ENCODE measurements around the genes SDF4 and C1QTNF12.

DNA sequence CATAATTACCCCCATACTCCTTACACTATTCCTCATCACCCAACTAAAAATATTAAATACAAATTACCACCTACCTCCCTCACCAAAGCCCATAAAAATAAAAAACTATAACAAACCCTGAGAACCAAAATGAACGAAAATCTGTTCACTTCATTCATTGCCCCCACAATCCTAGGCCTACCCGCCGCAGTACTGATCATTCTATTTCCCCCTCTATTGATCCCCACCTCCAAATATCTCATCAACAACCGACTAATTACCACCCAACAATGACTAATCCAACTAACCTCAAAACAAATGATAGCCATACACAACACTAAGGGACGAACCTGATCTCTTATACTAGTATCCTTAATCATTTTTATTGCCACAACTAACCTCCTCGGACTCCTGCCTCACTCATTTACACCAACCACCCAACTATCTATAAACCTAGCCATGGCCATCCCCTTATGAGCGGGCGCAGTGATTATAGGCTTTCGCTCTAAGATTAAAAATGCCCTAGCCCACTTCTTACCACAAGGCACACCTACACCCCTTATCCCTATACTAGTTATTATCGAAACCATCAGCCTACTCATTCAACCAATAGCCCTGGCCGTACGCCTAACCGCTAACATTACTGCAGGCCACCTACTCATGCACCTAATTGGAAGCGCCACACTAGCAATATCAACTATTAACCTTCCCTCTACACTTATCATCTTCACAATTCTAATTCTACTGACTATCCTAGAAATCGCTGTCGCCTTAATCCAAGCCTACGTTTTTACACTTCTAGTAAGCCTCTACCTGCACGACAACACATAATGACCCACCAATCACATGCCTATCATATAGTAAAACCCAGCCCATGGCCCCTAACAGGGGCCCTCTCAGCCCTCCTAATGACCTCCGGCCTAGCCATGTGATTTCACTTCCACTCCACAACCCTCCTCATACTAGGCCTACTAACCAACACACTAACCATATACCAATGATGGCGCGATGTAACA is 52.6 kb downstream of the OR4F16 start:
- PRO-cap, 2 experiments, result no peak in any of the 2 experiments

- PRO-cap, 2 experiments, result no peak in any of the 2 experiments
These were observed 102.2 kb upstream of the OR4F16 start for GRCh38 chr1:788485-789269.

- PRO-cap, 2 experiments, result no peak in any of the 2 experiments
These were observed 100.5 kb upstream of the SAMD11 start for GRCh38 chr1:822918-823973.

GRCh38 chr1:833835-834409 is 89.8 kb upstream of the SAMD11 start:
- PRO-cap, 2 experiments, result no peak in any of the 2 experiments

GRCh38 chr1:904986-905676 is 18.6 kb upstream of the SAMD11 start:
- PRO-cap, 2 experiments, result no peak in any of the 2 experiments

DNA sequence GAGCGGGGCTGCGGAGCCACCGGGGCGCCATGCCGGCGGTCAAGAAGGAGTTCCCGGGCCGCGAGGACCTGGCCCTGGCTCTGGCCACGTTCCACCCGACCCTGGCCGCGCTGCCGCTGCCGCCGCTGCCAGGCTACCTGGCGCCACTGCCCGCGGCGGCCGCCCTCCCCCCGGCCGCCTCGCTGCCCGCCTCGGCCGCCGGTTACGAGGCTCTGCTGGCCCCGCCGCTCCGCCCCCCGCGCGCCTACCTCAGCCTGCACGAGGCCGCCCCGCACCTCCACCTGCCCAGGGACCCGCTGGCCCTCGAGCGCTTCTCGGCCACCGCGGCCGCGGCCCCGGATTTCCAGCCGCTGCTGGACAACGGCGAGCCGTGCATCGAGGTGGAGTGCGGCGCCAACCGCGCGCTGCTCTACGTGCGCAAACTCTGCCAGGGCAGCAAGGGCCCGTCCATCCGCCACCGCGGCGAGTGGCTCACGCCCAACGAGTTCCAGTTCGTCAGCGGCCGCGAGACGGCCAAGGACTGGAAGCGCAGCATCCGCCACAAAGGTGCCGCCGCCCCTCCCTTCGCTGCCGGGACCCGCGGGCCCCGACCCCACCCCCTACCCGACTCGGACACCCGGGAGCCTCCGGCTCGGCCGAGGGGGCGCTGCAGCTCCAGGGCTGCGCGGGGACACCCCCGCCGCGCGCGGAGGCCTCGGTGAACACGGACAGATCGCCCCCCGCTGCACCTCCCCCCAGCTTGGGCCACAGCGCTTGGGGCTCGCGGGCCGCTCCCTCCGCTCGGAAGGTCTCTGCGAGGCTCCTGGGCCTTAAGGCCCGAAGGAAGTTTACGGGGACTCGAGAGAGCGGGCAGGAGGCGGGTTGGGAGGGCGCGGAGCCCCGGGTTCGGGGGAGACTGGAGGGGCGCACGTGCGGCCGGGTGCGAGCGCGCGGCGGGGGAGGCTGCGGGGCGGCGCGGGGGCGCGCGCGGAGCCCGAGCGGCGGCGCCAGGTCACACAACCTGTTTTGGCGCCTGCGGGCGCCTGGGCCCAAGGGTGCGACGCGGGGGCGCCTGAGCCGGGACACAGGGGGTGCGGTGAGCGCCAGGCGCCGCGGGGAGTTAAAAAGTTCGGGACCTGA is 1.0 kb downstream of the SAMD11 start:
- PRO-cap, 2 experiments, result no peak in any of the 2 experiments

DNA sequence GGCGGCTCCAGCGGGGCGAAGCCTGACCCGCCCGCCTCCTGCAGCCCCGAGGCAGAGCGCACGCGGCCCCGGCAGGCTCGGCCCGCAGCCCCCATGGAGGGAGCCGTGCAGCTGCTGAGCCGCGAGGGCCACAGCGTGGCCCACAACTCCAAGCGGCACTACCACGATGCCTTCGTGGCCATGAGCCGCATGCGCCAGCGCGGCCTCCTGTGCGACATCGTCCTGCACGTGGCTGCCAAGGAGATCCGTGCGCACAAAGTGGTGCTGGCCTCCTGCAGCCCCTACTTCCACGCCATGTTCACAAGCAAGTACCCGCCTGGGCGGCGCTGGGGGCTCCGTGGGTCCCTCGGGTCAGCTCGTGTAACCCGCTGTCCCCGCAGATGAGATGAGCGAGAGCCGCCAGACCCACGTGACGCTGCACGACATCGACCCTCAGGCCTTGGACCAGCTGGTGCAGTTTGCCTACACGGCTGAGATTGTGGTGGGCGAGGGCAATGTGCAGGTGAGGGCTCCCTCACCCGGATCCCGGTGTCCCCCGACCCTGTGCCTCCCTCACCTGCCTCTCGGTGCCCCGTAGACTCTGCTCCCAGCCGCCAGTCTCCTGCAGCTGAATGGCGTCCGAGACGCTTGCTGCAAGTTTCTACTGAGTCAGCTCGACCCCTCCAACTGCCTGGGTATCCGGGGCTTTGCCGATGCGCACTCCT is 1.0 kb downstream of the KLHL17 start:
- PRO-cap, 2 experiments, result no peak in any of the 2 experiments

- PRO-cap, 2 experiments, result no peak in any of the 2 experiments
These were observed 507 bp downstream of the PERM1 start for GRCh38 chr1:981277-981894.

GRCh38 chr1:1020472-1021095 is 664 bp downstream of the AGRN start:
- PRO-cap, 2 experiments, result no peak in any of the 2 experiments

DNA sequence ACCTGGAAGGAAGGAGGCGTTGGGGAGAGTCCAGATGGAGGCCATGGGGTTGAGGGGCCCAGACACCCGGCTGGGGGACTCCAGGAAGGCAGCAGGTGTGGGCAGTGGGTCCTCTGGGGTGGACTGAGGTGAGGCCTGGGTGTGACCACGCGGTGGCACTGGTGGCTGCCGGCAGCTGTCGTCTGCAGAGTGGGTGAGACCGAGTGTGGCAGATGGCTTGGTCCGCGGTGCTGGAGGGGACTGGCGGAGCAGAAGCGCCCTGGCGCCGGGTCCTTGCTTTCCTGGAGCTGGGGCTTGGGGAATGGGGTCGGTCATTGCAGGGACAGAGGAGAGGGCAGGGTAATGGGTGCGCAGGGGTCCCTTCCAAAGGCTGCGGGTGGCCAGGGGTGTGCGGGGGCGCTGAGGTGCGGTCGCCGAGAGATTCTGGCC is 12.5 kb downstream of the AGRN start:
- PRO-cap, 2 experiments, result no peak in any of the 2 experiments

GRCh38 chr1:1038707-1039061 is 18.8 kb downstream of the AGRN start:
- PRO-cap, 2 experiments, result no peak in any of the 2 experiments

DNA sequence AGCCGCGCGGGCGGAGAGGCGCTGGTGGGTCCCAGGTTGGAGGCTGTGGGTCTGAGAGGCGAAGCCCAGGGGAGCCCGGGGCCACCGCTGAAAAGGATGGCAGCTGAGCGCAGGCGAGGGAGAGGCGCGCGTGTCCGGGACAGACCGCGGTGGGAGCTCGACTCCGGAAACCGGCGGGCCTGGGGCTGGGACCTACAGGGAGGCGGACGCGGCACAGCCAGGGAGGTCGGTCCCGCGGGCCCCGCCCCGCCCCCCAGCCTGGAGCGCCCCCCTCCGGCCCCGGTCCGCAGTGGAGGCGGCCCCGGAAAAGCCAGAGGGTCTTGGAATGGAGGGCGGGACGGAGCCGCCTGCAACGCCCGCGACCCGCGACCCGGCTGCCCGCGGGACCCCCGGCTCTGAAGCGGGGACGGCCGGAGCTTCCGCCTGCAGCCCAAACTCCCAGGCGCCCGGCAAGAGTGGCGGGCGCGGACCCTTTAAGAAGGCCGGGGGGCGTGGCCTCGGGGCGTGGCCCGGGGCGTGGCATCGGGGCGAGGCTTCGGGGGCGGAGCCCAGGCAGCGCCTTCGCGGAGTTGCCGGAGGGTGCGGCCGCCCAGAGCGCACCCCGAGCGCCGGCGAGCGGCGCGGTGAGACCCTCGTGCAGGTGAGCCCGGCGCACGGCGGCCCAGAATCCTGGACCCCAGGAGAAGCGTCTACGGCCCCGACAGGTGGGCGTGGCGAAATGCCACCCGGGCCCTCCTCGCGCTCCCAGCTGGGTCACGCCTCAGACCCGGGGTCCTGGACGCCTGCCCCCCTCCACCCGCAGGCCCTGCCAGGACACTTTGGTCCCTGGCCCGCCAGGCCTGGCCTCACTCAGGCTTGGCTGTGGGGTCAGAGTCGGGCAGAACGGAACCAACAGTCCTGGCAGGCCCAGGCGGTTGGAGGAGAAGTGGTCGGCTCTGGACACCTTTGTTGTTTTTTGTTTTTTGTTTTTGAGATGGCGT is 14.7 kb downstream of the RNF223 start:
- PRO-cap, 2 experiments, result no peak in any of the 2 experiments

- PRO-cap, 2 experiments, result no peak in any of the 2 experiments
These were observed 16.0 kb upstream of the RNF223 start for GRCh38 chr1:1090012-1090676.

- PRO-cap, 2 experiments, result no peak in any of the 2 experiments
These were observed 10.3 kb upstream of the TTLL10 start for GRCh38 chr1:1163195-1163936.

- PRO-cap, 2 experiments, result no peak in any of the 2 experiments
These were observed 15.4 kb downstream of the TTLL10 start for GRCh38 chr1:1189012-1189458.

GRCh38 chr1:1231077-1232099 is at the start of gene SDF4:
SDF4 (minus strand) TSS chr1:1232001.
- PRO-cap, 2 experiments, result peak in 2 of 2 experiments; most common plus-strand start chr1:1231174 (in 1); most common minus-strand start chr1:1231972 (in 2)

GRCh38 chr1:1233739-1234461 is 1.9 kb downstream of the B3GALT6 start:
- PRO-cap, 2 experiments, result no peak in any of the 2 experiments

DNA sequence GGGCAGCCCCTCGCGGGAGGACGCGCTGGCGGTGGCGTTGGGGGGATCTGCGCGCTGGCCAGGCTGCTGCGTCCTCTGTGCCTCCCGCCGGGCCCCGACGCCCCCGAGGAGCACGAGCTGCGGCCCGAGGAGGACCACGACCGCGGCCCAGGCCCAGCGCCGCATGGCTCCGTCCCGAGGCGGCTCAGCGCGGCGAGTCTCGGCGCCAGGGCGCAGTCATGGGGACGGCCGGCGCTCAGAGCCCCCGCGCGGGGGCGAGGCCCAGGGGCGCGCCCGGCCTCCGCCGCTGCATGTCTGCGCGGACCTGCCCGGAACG is at the start of gene C1QTNF12:
C1QTNF12 (minus strand) TSS at position 197 of the 316 bp plus-strand sequence.
- PRO-cap, 2 experiments, result no peak in any of the 2 experiments

- PRO-cap, 2 experiments, result no peak in any of the 2 experiments
These were observed 438 bp downstream of the UBE2J2 start for GRCh38 chr1:1273236-1273596.

- PRO-cap, 2 experiments, result no peak in any of the 2 experiments
These were observed 191 bp downstream of the UBE2J2 start for GRCh38 chr1:1273597-1273728.

Measured in cytotoxic T cell (primary cell).